Anterior vena cava (tissue), 1 donor: ENCODE data around the gene PRH2.

DNA sequence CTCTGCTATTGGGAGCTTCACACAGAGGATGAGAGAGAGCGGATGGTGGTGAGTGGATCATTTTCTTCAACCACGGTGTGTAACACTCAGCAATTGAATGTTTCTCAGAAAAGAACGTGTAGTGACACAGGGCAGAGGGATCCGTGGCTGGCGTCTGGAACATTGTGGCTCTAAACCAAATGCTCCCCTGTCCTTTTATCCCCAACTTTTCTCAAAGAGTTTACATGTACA is 26.5 kb upstream of the CLEC2D start:
- PRO-cap, result no peak

GRCh38 chr12:9717370-9717829 is 43.3 kb downstream of the CD69 start:
- PRO-cap, result no peak

GRCh38 chr12:9729954-9730350 is 30.7 kb downstream of the CD69 start:
- PRO-cap, result no peak

DNA sequence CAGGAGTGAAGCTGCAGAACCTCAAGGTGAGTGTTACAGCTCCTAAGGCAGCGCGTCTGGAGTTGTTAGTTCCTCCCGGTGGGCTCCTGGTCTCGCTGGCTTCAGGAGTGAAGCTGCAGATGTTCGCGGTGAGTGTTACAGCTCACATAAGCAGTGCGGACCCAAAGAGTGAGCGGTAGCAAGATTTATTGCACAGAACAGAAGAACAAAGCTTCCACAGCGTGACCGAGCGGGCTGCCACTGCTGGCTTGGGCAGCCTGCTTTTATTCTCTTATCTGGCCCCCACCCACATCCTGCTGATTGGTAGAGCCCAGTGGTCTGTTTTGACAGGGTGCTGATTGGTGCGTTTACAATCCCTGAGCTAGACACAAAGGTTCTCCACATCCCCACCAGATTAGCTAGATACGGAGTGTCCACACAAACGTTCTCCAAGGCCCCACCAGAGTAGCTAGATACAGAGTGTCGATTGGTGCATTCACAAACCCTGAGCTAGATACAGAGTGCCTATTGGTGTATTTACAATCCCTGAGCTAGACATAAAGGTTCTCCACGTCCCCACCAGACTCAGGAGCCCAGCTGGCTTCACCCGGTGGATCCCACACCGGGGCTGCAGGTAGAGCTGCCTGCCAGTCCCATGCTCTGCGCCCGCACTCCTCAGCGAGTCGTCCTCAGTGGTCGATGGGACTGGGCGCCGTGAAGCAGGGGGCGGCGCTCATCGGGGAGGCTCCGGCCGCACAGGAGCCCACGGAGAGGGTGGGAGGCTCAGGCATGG is 21.6 kb downstream of the CD69 start:
- PRO-cap, result no peak

GRCh38 chr12:9754171-9754768 is 6.4 kb downstream of the CD69 start:
- PRO-cap, result no peak

DNA sequence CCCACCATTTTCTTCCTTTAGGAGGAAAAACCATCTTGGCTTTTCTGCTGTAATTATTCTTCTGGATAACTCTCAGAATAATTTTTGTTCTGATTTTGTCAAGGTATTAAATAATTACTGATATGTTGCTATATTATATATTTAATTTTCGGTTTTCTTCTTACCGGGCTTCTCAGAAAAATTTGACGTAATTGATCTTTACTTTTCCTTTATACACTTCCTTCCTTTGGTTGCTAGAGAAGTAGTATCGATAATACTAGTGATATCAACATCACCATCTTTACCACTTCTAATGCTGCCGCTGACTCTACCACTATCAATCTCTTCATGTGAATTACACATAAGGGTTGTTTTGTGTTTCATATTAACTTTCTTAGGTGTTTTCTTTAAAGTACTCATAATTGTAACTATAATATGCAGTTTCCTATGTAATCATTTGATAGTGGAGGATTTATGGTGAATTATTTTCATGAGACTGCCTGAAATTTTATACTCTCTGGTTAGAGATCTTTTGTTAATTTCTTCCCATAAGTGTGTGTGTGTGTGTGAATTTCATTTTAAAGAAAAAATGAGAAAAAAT is 30.9 kb upstream of the KLRF1 start:
- PRO-cap, result no peak

- PRO-cap, result no peak
Measured at GRCh38 chr12:9864613-9865531, 4.3 kb downstream of the CLEC2B start.

DNA sequence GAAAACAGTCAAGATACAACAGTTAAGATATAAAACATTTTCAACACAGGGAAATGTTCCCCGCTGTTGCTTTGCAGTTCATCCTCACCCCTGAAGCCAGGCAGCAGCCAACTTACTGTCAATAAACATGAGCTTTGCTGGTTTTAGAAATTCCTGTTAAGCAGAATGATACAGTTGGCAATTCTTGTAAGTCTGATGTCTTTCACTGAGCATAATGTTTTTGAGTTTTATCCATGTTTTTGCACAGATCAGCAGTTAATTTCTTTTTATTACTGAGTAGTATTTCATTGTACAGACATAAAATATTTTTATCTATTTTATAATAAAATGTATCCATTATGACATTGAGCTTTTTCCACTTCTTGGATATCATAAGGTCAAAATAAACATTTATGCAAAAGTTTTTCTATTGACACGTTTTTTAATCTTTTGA is 1.3 kb upstream of the CLEC2B start:
- PRO-cap, result unidirectional peak, minus-strand start at position 98 of the sequence

DNA sequence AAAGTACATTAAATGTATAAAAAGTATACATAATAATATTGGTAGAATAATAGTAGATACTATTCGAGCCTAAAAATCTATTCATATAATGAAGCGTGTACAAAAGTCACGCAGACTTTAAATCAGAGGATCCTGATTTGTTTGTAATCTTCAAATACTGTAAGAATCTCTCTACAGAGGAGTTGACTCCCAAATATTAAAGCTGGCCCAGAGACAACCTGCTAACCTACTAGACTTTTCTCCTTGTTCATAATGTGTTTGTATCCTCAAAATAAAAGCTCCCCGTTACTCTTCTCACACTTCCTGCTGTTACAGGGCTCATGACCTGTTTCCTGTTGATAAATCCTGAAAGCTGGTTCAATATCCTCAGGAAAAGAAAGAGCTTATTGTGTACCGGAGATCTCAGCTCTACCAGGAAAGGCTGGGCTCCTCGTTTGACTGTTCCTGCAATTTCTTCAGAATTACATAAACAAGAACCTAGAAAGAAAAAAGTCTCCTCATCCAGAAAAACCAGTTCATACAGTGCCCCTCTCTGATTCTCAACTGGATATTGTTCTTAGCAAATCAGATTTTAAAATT is 30.9 kb downstream of the CLEC1A start:
- PRO-cap, result unidirectional peak, plus-strand start at position 386 of the sequence

- PRO-cap, result no peak
Measured at GRCh38 chr12:10089034-10089323, 9.8 kb downstream of the CLEC1A start.

DNA sequence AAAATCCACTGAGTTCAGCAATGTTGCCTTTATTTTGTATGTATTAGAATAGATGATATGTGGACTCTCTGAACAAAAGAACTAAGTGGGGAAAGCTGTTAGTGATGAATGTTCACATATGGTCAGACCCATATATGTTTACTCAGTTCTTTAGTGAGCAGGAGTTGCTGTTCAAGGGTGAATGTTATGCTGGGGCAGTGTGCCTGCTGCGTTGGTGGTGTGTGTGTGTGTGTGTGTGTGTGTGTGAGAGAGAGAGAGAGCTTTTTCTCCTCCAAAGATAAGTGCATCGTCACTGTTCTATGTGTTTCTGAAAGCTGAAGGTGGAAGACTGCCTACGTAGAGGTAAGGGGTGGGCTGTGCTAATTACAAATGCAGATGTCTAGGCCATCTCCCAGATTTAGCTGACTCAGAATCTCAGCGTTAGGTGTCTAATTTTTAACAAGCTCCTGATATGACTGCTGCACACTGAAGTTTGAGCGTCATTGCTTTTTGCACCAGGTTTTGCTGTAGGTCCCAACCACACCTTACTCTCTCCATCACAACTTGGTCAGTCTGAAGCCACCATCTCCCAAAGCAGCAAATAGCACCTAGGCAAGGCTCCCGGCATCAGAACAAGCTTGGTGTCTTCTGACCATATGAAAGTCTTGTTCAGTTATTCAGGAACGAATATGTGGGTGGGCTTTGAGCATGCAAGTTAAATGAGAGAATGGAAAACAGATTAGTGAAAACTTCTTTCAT is 10.6 kb downstream of the GABARAPL1 start:
- PRO-cap, result no peak

DNA sequence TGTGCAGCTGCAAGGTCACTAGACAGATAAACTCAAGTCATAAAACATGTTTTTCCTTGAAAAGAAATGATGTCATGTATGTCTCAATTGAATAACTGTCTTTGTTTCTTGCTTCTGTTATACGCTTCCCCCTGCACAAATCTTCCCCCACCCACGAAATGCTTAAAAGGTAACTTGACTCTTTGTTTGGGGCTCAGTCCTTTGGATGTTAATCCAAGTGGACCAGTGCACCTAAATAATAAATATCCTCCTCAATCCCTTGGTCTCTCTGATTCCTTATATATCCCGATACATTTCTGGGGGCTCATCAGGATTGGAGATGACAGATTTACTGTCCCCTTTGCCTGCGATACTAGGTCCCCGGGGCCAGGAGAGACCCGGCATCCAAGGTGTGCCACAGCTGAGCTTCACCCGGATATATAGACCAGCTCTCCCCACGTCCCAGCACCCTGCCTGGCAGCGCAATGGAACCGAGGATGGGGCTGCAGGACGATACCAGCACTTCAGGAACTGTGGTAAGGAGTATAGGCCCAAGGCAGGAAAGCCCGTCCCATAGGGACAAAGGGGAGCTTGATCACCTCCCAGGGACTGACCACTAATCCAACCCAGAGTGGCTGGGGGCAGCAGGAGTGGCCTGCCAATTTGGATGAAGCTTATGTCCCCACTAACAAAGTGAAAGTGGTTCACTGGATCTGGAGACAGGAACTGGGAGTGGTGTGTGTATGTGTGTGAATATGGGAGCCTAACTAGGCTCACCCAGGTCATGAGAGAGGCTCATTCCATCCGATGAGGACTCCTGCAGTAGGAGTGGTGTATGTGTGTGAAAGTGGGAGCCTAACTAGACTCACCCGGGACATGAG is 26.1 kb downstream of the KLRK1 start:
- PRO-cap, result unidirectional peak, plus-strand start at position 764 of the sequence

DNA sequence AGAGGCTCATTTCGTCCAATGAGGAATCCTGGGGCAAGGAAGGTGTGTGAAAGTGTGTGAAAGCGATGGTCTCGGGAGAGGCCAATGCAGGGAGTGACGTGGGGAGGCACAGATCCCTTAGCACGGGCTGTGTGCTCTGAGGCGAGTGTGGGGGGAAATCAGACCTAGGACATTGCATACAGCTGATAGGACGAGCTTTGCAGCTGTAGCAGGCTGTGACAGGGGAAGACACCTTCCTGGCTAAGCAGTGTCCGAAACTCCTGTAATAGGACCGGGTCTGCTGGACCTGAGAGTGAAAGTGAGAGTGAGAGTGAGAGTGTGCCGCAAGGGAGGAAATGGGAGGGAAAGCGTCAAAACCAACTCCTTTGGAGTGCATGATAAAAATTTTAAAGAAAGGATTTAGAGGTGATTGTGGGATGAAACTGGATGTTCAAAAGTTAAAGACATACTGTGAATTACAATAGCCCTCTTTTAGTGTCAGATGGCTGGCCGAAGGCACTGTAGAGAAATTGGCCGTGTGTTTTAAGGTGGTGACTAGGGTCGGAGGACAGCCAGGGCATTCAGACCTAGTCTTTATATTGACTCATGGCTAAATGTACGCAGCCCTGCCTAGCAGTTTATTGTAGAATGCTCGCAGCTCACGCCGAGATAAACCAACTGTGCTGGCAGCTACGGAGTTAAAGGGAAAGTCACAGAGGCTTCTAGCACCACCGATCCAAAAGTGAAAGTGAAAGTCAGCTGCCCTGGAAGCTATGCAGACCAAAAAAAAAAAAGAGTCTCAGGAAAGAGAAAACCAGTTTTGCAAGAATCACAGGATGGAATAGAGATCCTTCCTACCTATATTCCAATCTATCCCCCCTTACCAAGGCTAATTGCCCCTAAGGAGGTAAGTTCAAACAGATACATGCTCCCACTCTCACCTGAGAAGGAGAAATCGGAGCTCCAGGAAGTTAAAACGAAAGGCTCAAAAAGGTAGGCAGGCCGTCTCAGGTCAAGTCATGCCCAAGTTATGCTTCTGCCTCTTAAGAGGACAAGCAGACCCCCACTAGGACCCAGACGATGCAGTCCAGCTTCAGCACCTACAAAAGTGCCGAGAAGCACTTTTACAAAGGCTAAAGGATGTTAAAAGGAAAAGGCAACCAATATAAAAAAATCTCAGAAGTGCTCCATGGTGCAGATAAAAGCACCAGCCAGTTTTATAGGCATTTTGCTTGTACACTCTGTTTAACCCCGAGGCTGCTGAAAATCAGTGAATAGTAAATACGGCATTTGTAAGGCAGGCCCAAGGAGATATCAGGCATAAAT is 25.0 kb downstream of the KLRK1 start:
- PRO-cap, result unidirectional peak, plus-strand start at position 89 of the sequence; bidirectional peak, plus-strand start at position 291 of the sequence, minus-strand start at position 300 of the sequence; bidirectional peak, plus-strand start at position 762 of the sequence, minus-strand start at position 679 of the sequence

DNA sequence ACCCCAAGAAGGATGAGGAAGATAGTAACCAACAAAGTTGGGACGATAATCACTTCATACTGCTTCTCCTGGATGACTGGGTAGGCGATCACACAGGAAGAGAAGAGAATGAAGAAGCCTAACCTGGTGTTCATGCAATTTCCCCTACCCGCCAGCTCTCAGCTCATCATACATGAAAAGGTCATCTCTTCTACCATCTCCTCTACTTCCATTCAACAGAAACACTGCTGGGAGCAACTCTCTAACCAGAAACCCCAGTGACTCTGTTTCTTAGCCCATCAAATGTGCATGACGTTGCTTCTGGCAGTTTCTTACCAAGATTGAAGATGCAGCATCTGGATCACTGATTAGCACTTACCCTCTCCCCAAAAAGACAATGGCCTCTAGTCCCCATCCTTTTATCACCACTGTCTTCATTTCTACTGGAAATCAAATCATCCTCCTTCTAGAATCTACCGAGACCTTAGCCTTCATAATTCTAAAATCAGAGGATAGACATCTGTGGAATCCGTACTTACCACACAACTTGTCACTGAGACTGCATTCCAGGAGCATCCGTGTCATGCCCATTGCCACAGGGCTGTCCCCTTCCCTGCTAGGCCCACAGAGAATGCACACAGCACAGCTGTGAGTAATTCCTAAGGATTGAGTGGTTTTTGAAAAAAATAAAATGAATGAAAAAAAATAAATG is 20.8 kb upstream of the MAGOHB start:
- PRO-cap, result no peak

GRCh38 chr12:10707152-10707974 is 15.8 kb downstream of the YBX3 start:
- PRO-cap, result no peak

DNA sequence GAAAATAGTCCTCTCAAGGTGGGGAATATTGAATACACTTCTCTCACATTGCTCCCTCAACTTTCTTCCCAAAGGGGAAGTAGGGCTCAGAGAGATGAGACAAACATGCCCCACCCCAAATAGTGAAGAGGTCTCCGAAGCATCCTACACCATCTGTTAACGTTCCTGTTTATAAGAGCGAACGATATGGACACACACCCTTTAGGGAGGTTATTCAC is 1.6 kb downstream of the YBX3 start:
- PRO-cap, result unidirectional peak, minus-strand start at position 146 of the sequence

GRCh38 chr12:10749790-10750726 is 26.9 kb upstream of the YBX3 start:
- PRO-cap, result no peak

DNA sequence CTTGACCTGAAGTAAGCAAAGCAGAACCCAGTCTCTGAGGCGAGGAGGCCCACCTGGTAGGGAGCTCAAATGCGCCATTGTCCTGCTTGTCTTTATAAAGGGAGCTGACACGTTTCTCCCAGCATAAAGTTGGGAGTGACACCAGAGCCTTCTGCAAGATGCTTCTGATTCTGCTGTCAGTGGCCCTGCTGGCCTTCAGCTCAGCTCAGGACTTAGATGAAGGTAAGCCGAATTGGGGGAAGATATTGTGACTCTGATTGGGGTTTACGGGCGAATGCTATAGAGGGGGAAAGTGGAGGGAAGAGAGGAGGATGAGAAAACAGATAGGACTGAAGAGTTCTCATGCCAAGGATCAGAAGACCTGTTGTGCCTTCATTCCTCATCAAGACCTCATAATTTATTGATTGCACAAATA is at the start of gene PRH2:
Gene PRH2 (plus strand): TSS at position 121 of the 415 bp plus-strand sequence.
- PRO-cap, result no peak

DNA sequence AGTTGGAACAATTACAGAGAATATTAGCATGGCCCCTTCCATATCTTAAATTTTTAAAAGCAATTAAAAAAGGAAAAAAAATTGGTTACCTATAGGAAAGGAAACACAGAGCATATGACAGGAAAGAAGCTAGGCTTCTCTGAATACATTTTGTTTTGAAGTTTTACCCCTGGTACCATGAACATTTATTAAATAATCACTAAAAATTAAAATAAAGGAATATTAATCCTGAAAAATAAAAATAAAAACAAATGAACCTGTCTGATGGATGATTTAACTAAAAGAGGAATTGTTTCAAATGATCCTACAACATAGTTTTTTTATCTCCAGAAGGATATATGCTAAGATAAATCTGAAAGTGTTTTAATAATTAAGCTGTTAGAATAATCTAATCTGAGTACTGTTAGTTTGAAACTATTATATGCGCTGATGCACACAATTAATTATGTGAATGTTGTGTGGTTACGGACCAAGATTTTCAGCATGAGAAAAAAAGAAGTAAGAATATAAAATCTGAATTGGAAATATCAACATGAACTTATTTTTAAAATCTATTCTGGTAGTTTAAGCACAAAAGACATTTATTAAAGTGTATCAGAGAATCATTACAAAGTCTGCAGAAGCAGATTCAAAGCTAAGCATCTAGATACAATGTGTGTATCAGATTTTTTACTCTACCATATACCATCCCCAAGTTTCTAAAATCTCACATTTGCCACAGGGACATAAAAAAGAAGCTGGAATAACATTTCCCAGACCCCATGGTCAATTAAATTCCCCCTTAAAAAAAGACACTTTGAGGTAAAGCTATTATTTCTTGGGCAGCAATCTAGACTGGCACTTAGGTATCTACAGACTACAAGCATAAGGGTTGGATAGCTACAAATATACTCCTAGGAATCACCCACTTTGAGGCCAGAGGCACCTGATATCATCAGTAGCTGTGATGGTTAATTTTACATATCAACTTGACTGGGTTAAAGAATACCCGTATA is 7.6 kb upstream of the SMIM10L1 start:
- PRO-cap, result no peak

- PRO-cap, result no peak
Measured at GRCh38 chr12:11168387-11169061, 2.5 kb upstream of the SMIM10L1 start.